AG08470 (cell line): ENCODE data around the genes ACTC1 and DPH6.

DNA sequence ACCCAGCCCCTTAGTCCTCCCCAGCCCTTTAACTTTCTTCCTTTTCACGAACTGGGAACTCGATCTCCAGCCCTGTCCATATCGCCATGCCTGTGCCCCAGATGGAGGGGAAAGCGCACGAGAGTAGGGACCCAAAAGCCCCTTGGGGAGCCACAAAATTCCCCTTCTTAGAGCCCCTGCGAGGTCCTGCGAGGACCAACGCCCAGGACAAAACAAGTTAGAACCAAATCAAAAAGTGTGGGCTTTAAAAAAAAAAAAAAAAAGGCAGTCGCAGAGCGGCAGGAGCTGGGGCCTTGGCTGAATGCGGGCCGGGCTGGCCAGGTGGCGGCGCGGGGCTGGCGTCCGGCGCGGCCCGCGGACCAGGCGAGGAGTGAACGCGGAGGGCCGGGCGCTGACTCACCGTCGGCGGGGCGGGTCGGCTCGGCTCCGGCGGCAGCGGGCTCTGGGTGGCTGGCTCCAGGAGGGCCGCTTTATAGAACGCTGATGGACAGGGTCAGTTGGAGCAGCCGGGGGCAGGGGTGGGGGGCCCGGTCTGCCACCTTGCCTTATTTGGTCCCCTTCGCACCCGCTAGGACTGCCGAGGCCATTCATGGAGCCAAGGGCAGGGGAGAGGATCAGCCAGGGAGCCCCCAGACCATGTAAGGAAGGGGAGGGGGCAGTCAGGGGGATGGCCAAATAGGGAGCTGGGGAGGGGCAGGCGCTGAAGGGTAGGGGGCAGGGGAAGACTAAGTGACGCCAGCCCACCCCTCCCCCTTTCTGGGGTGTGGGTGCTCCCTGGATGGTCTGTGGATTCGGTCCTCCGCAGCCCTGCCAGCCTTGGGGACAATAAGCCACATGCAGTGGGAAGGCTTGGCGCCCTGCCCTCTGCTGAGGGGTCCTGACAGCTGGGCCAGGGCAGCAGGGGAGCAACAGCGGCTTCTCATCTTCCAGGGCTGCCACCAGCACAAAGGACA, at the start of gene ACTC1:
Gene ACTC1 (minus strand): TSS at position 444 of the 953 bp plus-strand sequence.
- RRBS: 3% methylated on average over 21 of the region's 48 CpGs

GRCh38 chr15:34799175-34799806, 3.9 kb upstream of the ACTC1 start:
- RRBS: no CpG with 5 or more reads among the region's 13 CpGs

DNA sequence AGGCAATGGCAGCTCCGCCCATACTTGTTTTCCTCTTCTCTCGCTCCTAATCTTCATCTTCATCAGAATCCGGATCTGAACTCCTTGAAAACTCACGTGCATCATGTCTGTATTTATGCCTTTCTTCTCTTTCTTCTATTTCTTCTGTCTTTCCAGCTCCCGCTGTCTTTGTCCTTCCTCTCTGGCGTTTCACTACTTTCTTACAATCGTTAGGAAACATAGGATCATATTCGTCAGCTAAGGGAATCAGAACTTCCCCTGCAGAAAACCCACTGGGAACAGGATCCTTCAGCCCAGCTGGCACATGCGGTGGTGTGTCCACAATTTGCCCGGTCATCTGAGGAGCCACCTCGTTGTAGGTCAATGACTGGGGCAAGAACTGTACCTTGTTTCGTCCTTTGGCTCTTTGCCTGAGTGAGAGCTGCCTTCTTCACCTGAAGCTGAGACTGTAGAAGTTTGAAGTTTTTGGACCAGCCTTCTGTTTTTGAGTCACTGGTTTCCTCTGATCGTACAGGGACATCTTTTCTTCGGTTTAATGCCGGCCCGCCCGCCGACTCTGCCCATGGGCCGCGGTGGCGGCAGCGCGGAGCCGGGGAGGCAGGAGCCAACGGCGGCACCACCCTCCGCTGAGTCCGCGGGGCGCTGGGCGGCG, 214.0 kb upstream of the NANOGP8 start:
- RRBS: 91% methylated on average over 10 of the region's 32 CpGs

- RRBS: no CpG with 5 or more reads among the region's 2 CpGs
These were observed 216.0 kb upstream of the NANOGP8 start for GRCh38 chr15:35301040-35301476.

DNA sequence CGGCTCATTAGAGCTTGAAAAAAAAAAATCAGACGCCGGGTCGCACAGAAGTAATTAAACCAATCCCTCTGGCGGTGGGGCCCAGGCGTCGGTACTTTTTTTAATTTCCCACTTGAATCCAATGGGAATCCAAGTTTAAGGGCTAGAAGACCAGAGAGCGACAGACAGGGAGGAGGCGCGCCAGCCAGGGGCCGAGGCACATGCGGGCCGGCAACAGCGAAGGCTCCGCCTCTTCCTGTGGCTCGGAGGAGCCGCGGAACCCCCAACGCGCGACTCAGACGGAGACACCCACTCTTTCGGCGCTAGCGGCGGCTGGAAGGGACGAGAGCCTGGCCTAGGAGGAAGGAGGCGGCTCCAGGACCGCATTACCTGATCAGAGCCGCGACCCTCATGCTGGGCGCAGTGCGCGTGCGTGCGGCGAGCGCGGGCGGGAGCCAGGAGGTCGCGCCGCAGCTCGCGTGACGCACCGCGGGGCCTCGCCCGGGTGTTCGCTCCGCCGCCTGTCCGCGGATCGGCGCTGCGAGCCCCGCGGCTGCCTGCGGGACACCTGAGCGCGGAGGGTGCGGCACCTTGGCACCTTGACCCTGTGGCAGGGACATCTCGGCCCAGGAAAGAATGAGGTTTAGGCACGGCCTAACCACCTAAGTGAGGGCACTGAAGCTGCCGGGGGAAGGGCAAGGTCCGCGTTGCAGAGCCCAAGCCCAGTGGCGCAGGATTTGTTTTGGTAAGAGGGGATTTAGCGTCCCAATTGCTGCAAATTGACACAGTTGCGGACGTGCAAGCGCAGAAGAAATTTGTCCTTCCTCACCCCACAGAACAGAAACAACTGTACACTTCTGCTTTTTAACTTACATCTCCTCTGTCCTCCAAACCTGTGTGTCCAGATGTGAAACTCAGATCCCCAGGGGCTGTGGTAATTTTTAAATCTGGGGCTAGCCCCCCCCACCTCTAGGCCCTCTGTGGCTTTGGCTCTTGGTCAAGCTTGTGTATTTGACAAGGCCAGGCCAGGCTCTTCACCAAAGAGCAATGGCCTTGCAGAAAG, at the start of gene DPH6:
Gene DPH6 (minus strand): TSS at position 416 of the 1,042 bp plus-strand sequence.
- RRBS: no CpG with 5 or more reads among the region's 74 CpGs

- RRBS: no CpG with 5 or more reads among the region's 5 CpGs
These were observed 151.3 kb upstream of the CDIN1 start for GRCh38 chr15:36427951-36428753.

DNA sequence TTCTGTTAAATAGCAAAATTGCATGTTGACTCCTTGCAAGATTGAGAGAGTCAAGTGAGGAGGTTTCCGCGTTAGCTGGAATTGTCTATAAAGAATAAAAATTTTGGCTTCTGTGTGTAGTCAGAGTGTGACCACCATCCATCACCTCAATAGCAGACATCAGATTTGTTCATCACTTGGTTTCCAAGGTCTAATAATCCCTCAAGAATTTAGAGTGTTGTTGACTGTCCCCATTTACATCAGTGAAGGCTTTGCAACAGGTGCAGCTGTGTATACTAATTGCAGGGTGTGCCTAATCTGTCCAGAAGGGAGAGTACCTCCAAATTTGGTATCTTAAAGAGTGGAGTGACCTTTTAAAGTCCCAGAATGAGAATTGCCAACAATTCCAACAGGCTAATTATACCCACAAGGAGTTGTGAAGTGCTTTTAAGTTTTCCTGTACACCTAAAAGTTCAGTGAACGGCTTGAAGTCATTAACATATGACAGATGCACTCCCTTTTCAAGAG, 26.1 kb downstream of the CDIN1 start:
- RRBS: no CpG with 5 or more reads among the region's 3 CpGs

GRCh38 chr15:36791775-36792168, 212.3 kb downstream of the CDIN1 start:
- RRBS: no CpG with 5 or more reads among the region's 5 CpGs

GRCh38 chr15:36882587-36883039, 217.7 kb downstream of the MEIS2 start:
- RRBS: no CpG with 5 or more reads among the region's 23 CpGs

- RRBS: 100% methylated on average over 2 of the region's 16 CpGs
These were observed 43.9 kb downstream of the MEIS2 start for GRCh38 chr15:37056303-37056923.

GRCh38 chr15:37206604-37207120, 106.3 kb upstream of the MEIS2 start:
- RRBS: no CpG with 5 or more reads among the region's 2 CpGs

- RRBS: no CpG with 5 or more reads among the region's 3 CpGs
These were observed 35.8 kb upstream of the SPRED1 start for GRCh38 chr15:38216823-38217325.

- RRBS: no CpG with 5 or more reads among the region's 4 CpGs
These were observed 7.6 kb downstream of the SPRED1 start for GRCh38 chr15:38260102-38260840.

- RRBS: no CpG with 5 or more reads among the region's 13 CpGs
These were observed 6.8 kb downstream of the RASGRP1 start for GRCh38 chr15:38557704-38558377.

DNA sequence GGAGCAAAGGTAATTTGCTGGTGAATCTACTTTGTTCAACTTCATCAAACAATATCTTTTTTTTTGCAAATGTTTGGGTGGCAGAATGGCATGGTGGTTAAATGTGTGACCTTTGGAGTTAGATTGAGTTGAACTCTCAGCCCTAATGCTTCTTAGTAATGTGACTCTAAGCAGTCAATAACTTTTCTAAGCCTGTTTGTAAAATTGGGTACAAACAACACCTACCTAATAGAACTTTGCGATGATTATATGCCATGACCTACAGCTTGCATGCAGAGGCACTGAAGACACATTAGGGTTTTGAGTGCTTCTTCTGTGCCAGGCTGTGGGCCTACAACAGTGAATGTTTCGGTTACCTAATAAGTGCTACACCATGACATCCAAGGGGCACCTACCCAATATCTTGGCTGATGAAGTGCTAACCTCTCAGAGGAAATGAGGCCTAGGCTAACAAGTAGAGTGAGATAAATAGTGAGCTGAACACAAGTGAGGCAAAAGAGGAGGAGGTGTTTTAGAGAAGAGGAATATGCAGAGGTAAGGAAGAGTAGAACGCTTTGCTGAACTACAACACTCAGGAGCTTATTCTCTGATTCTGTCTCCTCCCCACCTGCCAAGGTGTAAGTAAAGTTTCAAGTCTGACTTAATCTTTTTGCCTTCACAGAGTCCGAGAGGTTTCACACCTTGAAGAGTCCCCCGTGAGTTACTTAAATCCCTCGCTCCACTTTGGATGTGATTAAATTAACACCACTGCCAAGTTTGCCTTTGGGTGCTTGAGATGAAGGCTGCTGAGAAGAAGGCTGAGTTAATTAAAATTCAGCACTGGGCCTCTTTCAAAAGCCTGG, 12.2 kb upstream of the RASGRP1 start:
- RRBS: no CpG with 5 or more reads among the region's 6 CpGs

GRCh38 chr15:39195783-39196335, 385.0 kb upstream of the THBS1 start:
- RRBS: no CpG with 5 or more reads among the region's 2 CpGs

GRCh38 chr15:39198929-39199642, 381.8 kb upstream of the THBS1 start:
- RRBS: no CpG with 5 or more reads among the region's 4 CpGs

- RRBS: no CpG with 5 or more reads among the region's 1 CpG
These were observed 199.3 kb upstream of the THBS1 start for GRCh38 chr15:39381681-39381880.

GRCh38 chr15:39466574-39467035, 114.3 kb upstream of the THBS1 start:
- RRBS: no CpG with 5 or more reads among the region's 9 CpGs

DNA sequence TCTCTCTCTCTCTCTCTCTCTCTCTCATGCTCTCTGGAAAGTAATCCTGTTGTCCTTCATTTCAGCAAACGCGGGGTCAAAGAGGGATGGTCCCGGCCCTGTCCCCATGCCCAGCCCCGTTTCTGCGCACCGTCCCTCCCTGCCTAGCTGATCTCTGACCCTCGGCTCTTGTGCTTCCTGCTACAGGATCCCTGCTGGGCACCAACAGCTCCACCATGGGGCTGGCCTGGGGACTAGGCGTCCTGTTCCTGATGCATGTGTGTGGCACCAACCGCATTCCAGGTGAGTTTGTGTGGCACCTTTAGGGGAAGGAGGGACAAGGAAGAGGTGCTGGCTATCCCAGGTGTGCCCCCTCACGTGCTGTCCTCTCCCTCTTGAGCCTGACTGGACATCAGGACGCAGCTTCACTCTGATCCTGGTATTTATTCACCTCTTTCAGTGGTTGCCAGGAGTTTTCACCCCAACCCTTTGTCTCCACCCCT, 805 bp downstream of the THBS1 start:
- RRBS: no CpG with 5 or more reads among the region's 11 CpGs